ENCODE measurements around the gene RASGRP1.

- PRO-cap: no peak
Measured at GRCh38 chr15:38129433-38130218, 123.0 kb upstream of the SPRED1 start.

DNA sequence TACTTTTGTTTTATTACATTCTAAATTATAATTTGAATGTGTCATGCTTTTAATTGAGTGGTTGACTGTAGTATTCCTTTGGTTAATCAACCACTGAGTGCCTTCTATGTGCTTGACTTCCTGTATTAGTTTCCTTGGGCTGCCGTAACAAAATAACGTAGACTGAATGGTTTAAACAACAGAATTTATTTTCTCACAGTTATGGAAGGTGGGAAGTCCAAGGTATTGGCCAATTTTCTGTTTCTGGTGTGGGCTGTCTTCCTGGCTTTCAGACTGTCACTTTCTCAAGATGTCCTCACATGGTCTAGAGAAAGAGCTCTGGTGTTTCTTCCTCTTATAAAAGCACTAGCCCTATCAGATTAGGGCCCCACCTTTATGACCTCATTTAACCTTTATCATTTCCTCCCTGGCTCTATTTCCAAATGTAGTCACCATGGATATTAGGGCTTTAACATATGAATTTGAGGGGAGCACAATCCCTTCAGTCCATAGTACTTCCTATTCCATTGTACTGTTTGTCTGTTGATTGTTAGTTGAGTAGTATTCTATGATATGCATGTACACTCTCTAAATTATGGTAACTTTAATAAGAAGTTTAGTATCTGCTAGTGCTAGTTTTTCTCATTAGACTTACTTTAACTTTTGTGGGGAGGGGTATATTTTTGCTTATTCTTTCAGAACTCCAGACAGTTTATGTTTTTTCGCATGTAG, 54.7 kb downstream of the SPRED1 start:
- PRO-cap: no peak

GRCh38 chr15:38377784-38378385, 76.0 kb upstream of the FAM98B start:
- PRO-cap: no peak

DNA sequence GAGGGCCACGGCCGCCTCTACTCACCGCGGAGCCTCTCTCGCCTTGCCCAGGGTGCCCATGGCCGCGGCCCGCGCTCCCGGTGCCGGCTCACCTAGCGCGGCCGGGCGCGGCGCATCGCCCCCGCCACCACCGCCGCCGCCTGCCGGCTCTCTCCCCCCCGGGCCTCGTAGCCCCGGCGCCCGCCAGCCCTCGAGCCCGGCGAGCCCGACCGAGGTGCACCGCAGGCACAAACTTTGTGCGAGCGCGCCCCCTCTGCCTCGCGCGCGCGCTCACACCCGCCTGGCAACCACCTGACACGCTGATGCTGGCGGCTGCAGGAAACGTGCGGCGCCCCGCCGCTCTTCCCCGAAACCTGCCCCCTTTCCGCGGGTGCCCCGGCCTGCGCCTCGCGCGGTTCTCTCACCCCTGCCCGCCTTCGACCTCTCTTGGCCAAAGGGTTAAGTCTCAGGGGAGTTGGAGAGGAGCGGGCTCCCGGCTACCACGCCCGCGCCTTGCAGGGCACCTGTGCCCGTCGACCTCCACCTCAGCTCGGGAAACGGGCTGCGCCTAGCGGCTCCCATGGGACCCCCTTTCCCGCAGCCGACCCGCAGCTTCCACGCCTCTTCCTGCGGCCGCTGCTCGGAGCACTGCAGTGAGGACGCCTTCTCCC, at the start of gene RASGRP1:
TSS of gene RASGRP1 (minus strand) at position 246 of the 650 bp plus-strand sequence.
- PRO-cap: no peak

- PRO-cap: no peak
Measured at GRCh38 chr15:38651737-38652232, 87.2 kb upstream of the RASGRP1 start.

- PRO-cap: no peak
Measured at GRCh38 chr15:38685726-38686636, 121.4 kb upstream of the RASGRP1 start.

DNA sequence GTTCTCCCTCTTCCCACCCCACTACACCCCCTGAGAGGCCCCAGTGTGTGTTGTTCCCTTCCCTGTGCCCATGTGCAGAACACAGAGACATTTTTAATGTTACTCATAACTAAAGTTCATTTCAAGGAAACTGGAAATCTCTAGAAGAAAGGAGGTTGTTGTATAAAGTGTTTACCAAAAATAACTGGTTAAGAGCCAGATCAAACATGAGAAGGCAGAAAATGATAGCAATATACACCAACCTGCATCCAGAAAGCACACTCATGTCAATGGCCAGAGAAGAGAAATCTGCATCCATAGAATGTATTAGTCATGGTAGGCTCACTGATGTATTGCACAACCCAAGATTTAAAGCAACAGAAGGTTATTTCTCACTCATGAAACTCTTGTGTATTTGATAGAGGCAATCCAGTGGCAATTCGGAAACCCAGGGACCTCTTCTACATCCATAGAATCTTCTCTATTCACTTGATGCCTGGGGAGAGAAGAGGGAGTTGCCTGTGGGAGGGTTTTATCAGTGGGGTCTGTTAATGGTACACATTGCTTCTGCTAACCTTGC, 321.9 kb upstream of the RASGRP1 start:
- PRO-cap: no peak

DNA sequence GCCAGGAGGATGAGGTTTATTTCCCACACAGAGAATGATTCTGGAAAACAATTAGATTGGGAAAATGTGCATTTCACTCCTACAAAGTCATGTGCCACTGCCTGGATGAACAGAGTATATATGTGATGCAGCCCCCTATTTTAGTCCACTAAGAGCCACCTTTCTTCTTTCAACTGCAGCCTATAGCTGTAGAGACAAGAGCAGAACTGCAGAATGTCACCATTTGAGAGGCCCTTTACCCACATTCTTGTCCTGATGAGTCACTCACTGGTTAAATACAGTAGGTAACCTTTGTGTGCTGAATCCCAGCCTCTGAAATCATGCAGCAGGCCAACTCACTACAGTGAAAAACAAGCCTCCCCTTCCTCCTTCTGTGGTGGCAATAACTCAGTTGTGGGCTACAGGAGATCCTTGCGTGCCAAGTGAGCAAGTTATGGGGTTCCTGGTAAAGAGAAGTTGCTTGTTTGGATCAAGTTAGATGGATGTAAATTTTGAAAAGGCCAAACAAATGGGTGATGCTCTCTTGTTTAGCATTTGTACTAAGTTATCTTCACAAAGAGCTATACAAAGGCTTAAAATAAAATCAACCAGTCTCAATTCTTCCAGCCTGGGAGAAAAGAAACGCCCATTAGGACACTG, 452.6 kb upstream of the THBS1 start:
- PRO-cap: no peak

DNA sequence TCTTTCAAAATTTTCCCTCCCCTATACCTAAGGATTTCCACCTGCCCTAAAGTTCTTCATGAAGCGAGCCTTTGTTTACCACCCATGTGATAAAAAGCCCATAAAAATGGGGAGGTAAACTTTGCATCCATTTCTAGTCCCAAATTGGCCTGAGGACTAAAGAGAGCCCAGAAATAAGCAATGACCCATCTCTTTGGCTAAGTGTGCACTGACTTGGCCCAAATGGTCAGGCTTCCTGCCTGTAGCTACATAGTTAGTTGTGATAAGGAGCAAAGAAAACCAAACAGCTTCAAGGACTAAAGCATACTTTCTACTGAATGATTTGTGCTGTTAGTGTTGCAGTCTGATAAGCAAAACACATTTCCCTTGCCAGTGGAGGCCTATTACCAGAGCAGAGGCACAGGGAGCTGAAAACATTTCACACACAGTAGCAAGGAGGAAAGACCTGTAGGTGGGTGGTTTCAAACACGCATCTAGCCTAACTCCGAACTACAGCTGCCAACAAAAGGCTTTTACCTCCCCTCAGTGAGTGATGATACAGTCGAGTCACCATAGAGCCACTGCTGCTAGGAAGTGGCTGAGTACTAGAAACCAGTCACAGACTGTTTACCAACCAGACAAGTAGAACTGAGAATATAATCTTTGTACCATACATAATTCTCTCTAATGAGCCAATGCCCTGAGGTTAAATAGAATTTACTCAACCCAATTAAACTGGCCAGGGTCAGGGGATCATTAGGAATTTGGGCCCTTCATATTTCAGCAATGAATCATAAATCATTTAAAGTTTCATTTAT, 222.4 kb upstream of the THBS1 start:
- PRO-cap: no peak

GRCh38 chr15:39420427-39421264, 160.2 kb upstream of the THBS1 start:
- PRO-cap: no peak

DNA sequence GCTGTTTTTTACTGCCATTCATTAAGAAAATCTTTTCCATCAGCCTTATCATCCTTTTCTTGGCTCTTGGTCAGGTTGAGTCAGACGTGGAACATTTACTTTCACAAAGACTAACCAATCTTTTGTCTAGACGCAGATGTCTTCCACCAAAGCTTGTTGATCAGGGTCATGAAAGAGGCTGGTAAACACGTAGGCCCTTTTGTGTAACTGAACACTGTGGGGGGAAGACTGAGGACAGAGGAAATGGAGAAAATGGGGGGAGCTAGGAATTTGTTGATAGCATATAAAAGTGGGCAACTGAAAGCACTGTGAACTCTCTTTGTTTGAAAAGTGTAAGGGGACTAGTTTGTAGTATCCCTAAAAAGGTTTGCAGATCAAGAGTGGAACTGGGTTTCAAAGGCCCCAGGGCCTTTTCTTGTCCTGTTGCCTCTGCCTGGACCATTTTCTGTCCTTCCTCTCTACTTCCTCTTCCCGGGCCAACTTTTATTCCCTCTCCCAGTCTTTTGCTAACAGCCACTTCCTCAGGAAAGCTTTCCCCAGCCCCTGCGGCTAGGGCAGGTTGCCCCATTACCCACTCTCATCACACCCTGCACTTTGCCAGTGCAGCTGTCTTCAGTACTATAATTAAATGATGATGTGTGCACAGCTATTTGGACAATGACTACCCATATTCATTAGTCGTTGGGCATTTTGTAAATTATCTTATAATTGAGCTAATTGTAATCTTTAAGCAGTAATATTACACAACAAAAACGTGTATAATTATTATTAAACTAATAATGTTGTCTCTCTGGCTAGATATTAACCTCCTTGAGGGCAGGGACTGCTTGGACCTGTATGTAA, 150.6 kb upstream of the THBS1 start:
- PRO-cap: no peak

DNA sequence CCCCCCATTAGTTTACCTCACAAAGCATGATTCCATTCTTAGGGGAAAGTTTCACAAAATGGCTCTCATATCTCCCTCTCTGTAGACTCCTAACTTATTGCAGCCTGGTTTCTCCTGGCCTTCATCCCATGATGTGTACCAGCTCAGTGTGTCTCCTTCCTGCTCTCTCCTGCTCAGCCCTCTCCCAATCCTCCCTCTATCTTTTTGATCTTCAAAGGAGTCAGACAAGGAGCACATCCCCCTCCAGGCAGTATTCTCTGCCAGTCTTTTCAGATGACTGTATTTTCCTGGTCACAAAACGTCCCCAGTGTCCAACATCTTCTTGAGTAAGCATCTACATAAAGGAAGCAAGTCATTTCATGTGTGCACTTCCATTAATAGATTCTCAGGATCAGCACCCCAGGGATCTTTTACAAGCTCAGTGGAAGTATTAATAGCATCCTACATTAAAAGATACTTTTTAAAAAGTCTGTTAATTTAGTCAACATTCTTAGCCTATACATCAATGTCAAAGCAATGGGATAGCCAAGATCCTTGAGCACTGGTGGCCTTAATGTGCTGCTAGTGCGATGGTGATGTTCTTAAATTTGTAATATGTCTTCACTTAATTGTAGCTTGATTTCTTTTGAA, 148.8 kb upstream of the THBS1 start:
- PRO-cap: no peak

- PRO-cap: no peak
Measured at GRCh38 chr15:39433940-39434276, 147.0 kb upstream of the THBS1 start.

DNA sequence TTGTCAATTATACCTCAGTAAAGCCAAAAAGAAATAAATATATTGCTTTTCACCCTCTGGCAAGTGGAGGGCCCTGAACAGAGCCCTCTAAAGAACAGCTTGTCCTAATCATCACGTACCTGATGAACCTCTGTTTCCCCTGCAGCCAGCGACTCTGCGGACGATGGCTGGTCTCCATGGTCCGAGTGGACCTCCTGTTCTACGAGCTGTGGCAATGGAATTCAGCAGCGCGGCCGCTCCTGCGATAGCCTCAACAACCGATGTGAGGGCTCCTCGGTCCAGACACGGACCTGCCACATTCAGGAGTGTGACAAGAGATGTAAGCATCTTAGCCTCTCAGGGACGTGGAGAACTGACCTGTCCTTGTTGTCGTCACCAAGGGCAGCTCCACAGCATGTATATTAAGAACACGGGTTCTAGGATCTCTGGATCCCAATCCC, 6.3 kb downstream of the THBS1 start:
- PRO-cap: no peak

- PRO-cap: no peak
Measured at GRCh38 chr15:40040614-40041176, 1.7 kb upstream of the SRP14 start.

DNA sequence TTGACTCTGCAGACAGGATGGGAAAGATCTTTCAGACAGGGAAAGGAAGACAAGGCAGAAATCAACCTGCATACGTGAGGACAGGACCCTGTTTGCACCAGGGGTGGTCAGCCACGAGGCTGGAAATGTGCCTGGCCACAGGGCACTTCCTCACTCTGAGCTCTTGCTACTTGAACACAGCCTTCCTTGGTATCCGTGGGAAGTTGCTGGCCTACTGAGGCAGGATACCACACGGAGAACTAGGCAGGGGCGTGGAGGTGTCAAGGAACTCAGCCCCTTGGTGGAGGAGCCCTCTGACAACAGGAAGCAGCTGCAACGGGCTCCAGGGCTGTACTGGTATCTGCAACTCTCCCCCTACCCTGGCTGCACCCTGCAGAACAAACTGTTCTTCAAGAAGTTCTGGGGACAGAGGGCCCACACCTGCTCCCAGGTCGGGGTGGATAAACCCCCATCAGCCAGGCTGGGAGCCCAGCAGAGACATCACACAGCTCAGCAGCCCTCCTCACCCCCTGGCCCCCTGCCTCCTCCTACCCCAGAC, 9.4 kb upstream of the SRP14 start:
- PRO-cap: no peak

- PRO-cap: no peak
Measured at GRCh38 chr15:40080768-40081401, 27.8 kb downstream of the BMF start.

DNA sequence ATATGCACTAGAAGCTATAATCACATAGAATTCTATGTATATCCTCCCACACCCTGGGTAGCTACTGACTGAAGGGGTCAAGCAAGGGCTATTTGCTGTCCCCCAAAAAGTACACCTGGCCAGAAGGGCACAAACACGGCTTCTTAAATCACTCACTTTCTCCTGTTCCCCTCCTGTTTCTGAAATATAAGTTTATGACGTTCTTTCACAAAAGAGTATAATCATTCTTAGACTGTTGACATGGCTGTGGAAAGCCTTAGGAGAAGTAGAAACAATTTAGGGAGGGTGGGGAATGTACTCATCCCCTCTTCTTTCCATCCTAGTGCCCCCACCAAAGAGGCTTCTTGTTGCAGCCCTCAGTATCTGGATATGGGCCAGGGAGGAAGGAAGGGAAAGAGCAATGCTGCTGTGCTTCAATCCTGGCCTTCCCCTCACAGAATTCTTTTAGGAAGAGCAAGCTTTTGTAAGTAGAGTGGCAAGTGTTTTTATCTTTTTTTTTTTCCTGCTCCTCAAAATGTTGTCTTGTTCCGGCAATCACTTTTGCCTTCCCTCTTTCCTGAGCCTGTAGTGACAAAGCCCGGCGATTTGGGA, 1.6 kb downstream of the INAFM2 start:
- PRO-cap: no peak

DNA sequence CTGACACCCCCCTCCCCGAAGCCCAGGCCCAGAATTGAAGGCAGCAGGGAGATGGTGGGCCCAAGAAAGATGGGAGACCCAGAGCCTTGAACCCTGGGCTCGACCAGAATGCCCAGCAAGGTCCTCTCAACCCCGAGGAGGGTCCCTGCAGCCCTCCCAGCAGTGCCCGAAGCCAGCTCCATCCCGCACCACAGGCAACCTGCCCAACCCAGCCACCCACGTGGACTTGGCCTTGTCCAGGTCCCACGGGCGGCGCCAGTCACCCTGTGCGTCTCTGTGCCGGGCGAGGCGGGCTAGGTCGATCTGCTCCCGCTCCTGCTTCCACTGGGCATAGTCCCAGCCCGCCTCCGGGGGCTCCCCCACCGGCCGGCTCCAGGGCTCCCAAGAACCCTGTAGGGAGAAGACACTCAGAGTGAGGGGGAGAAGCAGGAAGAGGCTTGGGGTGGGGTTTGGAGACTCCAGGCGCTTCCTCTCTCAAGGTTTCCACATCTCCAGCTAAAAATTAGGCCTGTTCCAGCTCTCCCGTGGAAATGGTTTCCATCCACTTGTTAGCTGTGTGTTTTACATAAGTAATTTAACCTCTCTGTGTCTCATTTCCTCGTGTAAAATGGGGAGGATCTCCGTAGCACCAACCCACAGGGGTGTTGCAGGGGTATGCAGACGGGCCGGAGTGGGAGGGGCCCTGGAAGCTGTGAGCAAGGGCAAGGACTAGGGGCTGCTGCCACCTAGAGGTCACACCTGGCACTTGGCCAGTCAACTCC, 3.1 kb downstream of the CCDC9B start:
- PRO-cap: unidirectional peak, plus-strand start at position 269 of the sequence

DNA sequence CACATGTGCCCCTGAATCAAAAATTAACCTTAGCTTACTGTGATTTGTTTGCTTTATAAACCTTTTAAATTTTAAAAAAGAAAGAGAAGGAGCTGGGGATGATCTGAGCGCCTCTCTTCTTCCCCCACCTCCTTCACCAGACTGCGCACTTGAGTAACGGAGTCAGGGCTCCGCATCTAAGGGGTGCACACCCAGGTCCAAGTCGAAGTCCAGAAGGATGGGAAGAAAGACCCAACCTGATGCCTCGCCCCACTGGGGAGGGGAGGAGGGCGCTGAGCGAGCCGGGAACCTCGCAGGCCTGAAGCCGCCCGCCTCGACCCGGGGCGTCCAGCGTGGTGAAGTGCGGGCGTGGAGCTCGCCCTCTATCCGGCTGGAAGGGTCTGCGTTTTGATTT, 437 bp upstream of the DISP2 start:
- PRO-cap: no peak

Data from ascending aorta (tissue), 1 donor.